Skin of body (tissue), 2 donors: ENCODE measurements around the genes RPL37 and MROH2B.

DNA sequence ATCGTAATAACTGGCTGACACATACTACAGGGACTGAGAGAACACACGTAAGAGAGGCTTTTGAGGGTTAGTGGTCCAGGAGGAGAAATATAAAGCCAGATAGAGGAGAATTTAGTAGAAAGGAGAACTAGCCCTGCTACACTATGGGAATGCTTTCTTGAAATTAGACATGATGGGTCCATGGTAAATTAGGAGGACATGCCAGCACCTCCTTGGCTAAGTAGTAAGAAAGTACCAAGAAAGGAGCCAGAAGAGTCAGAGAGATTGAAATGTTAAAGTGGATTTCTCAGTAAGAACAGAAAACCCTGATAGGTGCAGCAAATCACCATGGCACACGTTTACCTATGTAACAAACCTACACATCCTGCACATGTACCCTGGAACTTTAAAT is 165.0 kb upstream of the PTGER4 start:
- RAMPAGE, long total RNA = no peak

GRCh38 chr5:40835138-40835909 is at the start of gene RPL37:
TSS of gene RPL37 (minus strand) at chr5:40835222.
- RAMPAGE, long total RNA = start-site peak on the minus strand at chr5:40835193-40835227, 9,016 and 225 reads in 2 replicates

- RAMPAGE, long total RNA = no peak
Observed at GRCh38 chr5:40914671-40915417, 5.5 kb downstream of the C7 start.

- RAMPAGE, long total RNA = no peak
Observed at GRCh38 chr5:41071076-41071576, at the start of gene MROH2B. TSS of gene MROH2B (minus strand) at chr5:41071342.

DNA sequence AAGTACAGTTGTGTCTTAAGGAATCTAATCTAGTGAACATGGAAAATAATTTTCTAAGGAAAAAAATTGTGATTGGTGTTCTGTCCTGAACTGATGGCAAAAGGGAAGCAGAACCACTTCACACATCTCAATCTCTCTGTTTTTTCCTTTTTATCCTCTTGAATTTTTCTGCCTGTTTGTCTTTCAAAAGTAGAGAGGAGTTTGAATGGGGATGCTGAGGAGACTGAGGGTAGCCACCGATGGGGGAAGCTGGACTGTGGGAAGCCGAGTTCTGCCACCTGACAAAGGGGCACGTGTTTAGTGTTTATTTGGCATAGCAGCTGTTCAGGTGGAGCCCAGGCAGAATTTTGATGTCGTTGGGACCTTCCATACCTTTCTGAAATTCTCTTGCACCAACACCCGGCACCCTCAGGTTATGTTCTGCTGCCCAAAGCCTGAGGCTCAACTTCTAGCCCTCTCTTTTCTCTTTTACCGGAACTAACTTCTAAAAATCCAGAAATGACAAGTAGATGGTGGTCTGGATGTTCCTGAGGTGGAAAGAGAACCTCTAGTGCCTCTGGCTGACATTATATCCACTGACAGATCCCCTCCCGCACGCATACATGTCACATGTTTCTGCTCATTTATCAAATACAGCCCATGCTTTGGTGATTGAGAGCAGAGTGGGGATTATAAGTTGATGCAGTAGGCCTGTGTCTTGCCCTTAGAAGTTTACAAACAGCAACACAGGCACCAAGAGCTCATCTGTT is 127.4 kb downstream of the GHR start:
- RAMPAGE, long total RNA = no peak

DNA sequence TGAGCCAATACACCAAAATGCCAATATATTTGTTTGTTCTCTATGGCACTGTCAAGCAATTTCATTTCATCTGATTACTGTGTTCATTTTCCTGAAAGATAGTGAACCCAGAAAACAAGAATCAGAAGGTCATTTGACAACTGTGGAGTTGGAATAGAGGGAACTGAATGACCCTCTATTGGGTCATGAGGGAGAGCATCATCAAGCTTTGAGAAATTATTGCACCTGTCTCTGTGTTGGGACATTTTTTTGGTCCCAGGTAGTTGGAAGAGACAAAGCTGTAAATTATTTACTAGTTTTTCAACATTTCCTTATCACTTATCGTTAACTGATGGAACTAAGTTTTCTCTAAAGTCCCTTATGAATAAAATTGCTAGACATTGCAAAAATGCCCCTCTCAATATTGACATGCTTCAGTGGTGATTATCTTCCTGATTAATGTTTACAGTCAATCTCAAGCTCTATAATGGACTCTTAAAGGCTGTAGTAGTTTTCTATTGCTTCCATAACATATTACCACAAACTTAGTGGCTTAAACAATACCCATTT is 129.5 kb downstream of the GHR start:
- RAMPAGE, long total RNA = no peak

DNA sequence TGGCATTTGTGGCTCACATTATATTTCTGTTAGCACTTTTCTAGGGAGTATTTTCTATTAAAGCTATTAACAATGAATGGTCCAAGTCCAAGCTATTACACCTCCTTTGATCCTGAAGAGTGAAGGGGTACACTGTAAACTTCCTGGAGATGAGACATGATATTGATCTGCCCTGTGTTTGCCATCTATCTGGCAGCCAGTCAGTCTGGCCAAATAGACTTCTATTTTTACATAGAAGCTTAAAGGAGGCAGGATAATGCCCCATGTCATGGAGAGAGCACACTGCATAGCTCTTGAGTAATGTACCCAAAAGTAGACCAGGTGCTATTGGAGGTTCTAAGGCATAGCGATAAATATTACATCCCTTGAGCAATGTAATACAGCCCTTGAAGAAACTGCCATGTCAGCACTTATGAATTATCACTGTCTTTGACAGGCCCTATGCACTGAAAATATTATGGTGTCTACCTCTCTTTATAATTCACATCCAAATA is 131.7 kb downstream of the GHR start:
- RAMPAGE, long total RNA = no peak

DNA sequence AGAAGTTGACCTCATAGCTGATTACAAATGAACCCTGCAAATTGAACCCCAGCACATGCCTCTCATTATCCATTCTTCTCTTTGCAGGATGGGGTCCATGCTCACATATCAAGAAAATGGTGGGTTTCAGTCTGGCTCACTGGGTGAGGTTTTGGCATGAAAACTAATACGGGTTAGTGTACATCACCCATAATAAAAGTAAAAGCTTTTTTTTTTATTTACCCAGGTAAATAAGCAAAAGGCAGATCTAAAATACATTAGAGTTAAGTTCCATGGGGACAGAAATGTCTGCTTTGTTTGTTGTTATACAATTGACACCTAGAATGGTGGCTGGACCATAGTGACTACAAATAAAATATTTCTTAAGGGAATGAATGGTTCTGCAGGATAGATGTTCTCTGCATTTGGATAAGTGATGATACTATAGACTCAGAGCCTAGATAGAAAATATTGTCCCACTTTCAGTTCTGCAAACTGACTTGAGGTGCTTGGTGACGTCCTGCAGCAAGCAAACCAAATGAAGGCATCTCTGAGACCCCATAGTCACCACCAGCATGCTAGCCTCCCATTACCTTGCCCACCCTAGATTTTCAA is 110.3 kb upstream of the CCDC152 start:
- RAMPAGE, long total RNA = no peak

DNA sequence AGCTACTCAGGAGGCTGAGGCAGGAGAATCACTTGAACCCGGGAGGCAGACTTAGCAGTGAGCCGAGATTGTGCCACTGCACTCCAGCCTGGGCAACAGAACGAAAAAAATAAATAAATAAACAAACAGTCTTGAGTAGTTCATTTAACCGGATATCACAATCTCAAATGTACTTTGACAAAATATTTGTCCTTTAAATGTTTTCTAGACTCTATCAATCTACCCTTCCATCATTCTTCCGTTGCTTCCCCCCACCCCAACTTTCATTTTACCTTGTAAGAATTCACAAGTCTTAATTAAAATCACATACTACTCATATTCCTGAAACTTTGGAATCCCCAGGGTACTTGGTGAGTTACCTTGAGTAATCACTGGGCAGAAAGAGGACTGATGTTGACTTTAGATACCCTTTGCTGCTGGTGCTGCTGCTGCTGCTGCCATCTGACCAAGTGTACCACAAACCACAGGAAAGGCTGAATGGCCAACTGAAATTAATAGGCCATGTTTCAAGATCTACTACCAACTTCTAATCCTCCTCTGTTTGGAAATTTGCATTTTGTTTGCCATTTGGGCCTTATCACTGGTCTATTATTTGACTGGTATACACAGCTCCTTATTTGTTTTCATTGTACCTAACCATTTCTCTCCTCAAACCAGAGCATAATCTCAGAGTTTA is 13.5 kb downstream of the SELENOP start:
- RAMPAGE, long total RNA = no peak

GRCh38 chr5:42798712-42799004 is 13.0 kb downstream of the SELENOP start:
- RAMPAGE, long total RNA = no peak

DNA sequence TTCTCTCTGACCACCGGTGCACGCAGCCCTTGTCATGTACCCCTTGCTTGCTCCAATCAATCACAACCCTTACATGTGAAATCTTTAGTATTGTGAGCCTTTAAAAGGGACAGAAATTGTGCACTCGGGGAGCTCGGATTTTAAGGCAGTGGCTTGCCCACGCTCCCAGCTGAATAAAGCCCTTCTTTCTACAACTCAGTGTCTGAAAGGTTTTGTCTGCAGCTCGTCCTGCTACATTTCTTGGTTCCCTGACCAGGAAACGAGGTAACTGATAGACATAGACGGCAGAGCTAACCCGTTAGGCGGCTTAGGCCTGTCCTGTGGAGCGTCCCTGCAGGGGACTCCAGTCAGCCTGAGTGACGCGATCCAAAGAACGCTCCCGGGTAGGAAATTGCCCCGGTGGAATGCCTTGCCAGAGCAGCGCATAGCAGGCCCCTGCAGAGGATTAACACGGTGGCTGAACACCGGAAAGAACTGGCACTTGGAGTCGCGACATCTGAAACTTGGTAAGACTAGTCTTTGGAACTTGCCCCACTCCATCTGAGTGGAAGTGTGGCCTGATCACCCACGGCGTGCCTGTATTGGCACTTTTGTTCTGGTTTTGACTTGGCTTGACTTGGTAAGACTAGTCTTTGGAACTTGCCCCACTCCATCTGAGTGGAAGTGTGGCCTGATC is 1.9 kb upstream of the SELENOP start:
- RAMPAGE, long total RNA = no peak

- RAMPAGE, long total RNA = no peak
Observed at GRCh38 chr5:42950246-42951182, 89.6 kb downstream of the ANXA2R start.

DNA sequence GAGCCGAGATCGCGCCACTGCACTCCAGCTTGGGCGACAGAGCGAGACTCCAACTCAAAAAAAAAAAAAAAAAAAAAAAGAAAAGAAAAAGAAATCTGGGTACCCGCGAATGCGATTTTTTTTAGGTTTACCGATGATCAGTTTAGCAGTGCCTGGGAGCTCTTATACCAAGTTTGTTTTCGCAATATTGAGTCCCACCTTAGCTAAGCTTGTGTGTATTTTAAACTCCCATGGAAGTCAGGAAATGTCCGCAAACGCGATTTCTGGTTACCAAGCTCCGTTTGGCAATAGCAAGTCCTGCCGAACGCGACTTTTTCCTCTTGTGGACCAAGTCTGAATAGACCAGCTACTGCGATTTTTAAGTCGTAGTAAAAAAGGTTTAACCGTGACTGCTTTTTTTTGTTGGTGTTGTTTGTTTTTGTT is 21.3 kb downstream of the ANXA2R start:
- RAMPAGE, long total RNA = no peak

DNA sequence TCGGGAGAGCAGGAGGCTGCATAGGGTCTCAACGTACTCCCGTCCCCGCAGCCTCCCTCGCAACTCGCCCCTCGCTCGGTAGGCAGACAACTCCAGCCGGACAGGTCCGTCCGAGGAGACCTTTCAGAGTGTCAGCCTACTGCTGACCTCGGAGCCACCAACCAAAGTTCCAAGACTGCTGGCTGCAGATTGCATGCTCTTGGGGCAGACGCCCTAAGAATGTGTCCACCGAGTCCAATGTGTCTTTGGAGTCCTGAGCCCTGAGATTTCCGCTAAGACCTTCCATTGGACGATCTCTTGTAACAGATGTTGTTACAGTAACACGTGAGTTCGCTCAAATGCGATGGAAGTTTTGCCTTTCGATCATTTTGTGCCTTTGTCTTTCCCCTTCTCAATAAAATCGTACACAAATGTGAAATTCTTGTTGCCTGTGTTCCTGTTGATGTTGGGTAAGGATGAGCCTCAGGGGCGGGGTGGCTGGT is 5.9 kb downstream of the ANXA2R start:
- RAMPAGE, long total RNA = no peak

- RAMPAGE, long total RNA = no peak
Observed at GRCh38 chr5:43038364-43039055, 1.6 kb downstream of the ANXA2R start.

- RAMPAGE, long total RNA = no peak
Observed at GRCh38 chr5:43039302-43040256, 540 bp downstream of the ANXA2R start.

DNA sequence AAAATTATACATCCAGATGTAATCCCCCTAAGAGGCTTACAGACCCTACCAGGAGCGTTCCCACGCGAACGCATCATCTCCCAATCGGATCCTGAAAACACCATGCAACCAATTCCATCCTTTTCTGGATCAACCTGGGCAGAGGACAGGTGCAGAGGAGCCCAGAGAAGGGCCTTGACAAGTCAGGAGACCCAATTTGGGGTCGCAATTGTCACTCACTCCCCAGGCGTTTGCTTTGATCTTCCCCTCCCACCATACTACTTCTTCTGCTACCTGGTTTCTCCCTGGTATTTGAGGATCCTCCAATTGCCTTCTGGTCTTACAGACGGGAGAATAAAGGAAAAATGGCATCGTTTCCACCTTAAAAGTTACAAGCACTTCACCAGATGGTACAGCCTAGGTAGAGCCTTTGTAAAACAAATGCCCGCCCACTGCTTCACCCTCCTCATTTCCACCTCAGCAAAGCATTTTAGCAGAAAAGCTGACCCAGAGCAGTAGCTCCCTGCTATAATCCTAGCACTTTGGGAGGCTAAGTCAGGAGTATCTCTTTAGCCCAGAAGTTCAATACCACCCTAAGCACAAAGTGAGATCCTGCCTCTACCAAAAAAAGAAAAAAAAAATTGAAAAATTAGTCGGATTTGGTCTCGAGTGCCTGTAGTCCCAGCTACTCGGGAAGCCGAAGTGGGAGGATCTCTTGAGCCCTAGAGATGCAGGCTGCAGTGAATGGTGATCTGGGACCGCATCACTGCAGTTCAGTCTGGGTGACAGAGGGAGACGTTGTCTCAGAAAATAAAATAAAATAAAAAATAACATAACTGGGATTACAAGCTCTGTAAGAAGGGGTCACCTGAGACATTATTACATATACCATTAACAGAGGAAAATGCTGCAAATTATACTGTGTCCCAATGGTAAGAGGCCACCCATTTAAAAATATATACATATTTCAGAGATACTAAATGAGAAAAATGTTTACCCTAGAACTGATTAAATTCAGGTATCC is 5.2 kb upstream of the ANXA2R start:
- RAMPAGE, long total RNA = no peak

DNA sequence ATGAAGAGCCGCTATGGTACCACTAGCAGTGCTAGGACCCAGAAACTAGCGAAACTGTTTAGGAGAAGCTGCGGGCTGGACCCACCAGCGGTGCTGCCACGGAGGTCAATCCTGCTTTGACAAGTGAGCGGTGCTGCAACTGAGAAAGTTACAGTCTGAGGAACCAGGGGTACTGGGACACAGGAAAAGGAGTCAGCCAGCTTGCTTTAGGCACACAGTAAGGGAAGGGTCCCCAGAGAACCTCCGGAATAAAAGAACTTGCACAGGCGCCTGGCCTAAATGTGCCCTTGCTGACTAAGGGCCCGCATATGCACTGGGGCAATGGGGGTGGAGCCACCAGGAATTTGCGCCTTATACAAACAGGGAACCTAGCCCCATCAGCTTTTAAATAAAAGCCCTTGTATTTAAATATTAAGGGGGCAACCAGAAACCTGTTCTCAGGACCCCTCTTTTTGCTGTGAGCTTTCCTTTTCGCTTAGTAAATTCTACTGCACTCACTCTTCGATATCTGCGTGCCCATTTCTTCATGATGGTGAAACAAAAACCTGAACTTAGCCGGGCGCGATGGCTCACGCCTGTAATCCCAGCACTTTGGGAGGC is 23.8 kb upstream of the ANXA2R start:
- RAMPAGE, long total RNA = no peak

GRCh38 chr5:43303188-43303999 is 9.8 kb downstream of the HMGCS1 start:
- RAMPAGE, long total RNA = no peak

- RAMPAGE, long total RNA = no peak
Observed at GRCh38 chr5:43612715-43613273, 9.8 kb downstream of the NNT start.